Pulmonary lymph node (tissue), 1 donor: ENCODE results near the gene SERPINB6.

- PRO-cap: no peak
Observed at GRCh38 chr6:2337305-2338355, 92.2 kb upstream of the GMDS start.

DNA sequence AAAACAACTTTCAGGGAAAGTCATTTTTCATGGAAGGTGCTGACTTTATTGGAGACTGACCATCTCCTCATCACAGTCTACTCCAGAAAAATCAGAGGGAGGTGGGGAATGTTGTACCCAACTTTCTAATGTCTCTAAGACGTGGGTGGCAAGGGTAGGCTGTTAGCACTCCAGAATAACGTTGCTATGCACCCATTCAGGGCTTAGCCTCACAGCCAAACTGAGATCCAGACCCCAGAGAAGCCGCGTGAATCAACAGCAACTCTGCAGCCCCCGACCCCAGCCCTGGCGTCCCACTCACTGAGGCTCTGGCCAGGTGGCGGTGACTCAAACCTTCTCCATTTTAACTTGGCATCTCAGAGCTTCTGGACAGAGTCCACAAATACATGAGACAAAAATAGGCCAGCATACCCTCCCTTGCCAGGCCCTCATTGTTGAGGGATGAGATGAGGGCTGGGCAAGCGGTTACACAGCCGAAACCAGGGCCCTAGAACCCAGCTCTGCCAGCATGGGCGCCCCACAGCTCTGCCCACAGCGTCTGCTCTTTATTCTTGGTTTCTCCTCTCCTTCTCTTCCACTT is 118.4 kb downstream of the MYLK4 start:
- PRO-cap: no peak

- PRO-cap: no peak
Observed at GRCh38 chr6:2732637-2733103, 18.1 kb downstream of the MYLK4 start.

DNA sequence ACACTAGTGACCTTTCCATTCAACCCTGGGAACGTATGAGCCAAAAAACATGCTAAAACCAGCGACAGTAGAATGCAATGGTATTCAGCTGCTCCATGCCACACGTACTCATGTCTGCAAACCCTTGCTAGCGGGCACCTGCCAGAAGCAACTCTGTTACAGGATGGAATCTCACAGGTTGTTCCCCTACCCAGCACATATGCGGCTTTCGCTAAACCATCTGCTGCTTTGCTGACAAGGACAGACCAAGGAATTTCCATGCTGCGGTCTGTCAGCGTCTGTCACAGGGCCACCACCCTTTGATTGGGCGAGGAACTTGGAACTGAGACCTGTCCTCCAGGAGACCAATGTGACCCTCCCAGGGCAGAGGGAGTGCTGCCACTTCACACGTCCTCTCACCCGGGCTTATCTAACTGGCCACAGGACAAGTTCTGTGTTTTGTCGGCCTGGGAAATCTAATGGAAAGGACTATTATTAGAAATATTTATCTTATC is 16.6 kb downstream of the MYLK4 start:
- PRO-cap: no peak

DNA sequence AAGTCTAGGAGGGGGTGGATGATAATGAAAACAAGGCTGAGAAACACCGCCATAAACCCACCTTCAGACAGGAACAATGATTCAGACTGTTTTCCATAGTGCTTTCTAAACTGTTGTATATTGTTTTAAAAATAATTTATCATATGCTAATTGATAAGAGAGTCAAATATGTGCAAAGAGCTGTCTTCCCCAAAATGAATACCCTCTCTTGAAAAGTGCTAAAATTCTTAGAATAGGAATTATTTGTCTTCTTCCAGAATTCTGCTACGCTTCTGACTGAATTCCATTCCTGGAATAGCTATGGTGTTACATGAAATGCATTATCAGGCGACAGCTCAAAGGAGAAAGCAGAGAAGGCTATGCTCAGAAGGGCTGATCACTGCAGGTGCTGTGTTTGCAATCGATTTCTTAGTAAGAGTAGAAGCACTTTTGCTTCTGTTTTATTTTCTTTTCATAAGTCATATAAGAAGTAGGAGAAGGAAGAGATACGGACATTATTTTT is 7.5 kb downstream of the MYLK4 start:
- PRO-cap: no peak

- PRO-cap: no peak
Observed at GRCh38 chr6:2783077-2783849, 18.1 kb downstream of the WRNIP1 start.

DNA sequence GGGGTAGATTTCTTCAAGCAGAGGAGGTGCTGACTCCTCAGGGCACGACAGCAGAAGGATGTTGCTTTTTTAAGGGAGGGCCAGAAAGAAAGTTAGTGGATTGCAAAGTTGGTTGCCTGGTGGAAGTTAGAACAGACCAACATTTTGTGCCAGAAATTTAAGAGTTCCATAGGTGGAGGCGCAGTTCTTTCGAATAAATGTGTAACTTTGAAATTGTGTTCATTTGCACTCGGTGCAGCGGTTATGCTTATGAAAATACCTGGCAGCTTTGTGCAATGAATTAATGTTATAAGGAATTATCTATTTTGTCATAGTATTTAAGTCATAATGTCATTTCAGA is 20.0 kb downstream of the WRNIP1 start:
- PRO-cap: no peak

GRCh38 chr6:2831462-2832216 is 10.0 kb downstream of the SERPINB1 start:
- PRO-cap: no peak

DNA sequence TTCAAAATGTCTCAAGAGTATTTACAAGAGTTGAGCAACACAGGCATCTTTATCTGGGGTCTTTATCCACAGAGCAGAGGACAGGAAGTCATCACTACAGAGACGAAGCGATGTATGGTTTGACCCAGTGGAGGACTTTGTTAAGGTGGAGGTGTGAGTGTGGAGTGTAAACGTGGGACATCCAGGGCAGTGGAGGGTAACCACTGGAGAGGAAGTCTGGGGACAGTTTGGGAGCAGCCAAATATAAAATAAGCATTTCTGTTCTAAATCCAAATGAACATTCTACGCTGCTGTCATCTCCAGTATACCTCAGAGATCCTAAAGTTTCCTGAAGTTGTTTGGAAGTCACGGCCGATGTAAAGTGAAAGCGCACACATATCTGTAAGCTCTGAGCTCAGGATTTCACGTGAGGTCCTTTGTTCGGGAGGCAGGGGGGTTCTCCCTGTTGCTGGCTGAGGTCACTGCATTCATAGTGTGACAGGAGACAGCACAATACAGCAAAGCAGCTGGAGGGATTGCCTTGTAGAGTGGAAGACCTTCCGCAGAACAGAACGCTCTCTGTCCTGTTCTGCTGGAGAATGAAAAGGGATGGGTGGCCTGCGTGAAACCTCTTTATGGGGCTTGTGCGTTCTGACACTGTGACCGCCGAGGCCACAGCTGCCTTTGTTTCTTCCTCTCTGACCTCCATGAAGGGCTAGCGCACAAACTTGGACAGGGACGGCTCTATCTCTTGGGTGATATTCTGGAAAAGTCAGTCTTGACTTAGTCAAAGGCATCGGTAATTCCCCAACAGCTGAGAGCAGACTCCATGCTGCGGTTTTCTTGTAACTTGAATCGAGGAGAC is 13.3 kb upstream of the SERPINB1 start:
- PRO-cap: unidirectional peak, plus-strand start at position 466 of the sequence

GRCh38 chr6:2862544-2863446 is 21.1 kb upstream of the SERPINB1 start:
- PRO-cap: bidirectional peak, plus-strand start at chr6:2862913, minus-strand start at chr6:2862874

DNA sequence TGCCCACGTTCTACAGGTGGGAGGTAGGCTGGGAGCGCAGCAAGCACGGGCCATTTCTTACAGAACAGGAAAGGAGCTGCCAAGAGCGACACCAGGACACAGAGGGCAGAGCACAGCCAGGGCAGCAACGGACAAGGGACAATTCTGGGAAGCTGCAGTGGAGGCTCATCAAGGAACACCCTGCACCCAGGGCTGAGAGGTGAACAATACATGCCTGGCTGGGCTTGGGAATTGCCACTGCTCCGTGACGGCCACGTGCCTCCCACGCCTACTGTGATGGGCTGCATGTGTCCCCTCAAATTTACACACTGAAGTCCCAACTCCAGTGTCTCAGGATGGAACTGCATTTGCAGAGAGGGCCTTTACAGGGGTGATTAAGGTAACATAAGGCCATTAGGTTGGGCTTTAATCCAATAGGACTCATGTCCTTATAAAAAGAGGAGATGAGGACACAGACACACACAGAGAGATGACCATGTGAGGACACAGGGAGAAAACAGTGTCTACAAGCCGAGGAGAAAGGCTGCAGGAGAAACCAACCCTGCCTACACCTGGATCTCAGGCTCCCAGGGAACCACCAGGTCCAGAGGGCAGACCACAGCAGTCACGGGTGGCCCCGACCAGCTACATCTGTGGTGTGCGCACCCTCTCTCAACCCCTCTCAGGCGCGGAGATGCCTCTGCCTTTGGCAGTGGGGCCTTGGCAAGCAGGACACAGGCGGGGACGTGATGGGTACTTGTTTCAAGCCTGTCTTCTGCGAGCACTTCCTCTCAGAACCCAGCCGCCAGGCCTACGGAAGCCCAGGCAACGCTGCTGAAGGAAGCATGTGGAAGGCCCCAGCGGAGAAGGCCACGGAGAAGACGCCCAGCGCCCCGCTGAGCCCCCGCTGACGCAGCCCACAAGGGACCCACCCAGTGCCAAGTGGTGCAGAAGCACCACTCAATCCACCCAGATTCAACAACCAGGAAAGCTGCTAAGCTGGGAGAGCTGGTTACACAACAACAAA is 13.3 kb downstream of the SERPINB6 start:
- PRO-cap: no peak

GRCh38 chr6:2961458-2962590 is 9.5 kb downstream of the SERPINB6 start:
- PRO-cap: no peak

DNA sequence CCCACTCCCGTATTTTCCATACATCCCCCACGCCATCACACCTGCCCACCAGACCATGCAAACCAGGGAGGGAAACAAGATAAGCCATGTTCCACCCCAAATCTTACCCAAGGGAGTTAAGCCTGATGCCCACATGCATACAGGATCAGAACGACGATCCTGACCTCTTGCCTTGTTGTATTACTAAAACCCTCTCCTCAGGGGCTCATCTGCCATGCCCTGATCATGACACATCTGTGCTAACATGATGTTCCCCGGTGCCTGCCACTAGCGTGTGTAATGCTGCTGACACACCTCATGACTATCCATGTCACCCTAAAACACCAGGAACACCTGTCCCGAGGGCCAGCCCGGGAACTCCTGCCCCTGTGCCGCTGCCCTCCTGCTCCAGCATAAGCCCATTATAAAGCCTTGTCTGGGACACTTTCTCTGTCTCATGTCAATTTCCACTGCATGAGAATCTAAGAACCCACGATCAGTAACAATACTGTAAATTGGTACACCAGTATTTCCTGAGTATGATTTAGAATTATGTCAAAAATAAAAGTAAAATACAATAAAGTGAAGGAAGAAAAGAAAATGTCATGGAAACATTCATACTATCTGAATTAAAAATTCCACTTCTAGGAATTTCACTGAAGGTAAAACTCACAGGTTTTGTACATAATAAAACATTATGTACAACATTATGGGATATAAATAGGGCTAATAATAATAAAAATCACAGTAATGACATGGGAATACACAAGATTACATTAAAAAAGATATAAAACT is 7.5 kb downstream of the SERPINB6 start:
- PRO-cap: no peak

DNA sequence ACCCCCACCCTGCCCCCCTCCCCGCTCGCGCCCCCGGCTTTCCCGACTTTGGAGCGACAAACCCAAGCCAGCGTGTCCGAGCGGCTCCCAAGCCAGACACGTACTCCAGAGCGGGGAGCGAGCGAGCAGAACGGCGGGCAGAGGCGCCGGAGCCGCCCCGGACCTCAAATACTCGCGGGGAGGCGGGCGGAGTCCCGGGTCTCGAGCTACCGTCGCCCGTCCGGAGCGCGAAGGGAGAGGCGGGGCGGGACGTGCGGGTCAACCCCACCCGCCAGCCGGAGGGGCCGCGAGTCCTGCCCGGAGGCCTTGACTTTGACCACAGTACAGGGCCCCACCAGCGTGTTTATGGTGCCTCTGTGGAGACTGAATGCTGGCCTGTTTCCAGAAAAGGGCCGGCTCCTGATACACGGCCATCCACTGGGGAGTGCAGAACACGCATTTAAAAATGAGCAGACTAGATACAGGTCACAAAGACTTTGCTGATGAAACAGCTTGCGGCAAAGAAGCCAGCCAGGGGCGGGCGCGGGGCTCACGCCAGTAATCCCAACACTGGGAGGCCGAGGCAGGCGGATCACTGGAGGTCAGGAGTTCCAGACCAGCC is at the start of gene SERPINB6:
Gene SERPINB6 (minus strand): TSS at position 139 of the 601 bp plus-strand sequence.
- PRO-cap: bidirectional peak, plus-strand start at position 232 of the sequence, minus-strand start at position 174 of the sequence

DNA sequence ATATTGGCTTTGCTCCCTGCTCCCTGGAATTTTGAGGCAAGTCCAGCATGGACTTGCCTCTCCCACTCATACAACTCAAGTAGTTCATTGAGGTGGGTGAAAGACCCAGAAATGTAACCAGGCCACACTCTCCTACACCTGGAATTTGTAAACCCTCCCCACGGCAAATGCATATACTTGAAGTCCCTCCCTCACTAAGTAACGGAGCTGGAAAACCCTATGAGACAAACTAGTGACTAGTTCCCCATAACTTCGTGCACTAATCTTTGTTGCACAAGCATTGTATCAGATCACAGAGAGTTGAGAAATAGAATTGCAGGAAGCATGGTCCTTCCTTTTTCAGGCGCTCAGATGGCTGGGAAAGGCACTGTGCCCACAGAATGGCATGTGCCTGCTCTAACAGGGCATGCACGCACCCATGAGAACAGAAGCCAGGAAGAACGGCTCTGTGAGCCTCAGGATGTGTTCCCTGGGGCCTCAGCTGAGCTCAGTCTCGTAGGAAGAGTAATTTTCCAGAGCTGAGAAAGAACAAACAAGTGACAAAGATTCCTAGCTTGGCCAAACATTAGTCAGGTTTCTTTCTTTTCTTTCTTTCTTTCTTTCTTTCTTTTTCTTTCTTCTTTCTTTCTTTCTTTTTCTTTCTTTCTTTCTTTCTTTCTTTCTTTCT is 10.2 kb upstream of the SERPINB6 start:
- PRO-cap: unidirectional peak, plus-strand start at position 422 of the sequence

DNA sequence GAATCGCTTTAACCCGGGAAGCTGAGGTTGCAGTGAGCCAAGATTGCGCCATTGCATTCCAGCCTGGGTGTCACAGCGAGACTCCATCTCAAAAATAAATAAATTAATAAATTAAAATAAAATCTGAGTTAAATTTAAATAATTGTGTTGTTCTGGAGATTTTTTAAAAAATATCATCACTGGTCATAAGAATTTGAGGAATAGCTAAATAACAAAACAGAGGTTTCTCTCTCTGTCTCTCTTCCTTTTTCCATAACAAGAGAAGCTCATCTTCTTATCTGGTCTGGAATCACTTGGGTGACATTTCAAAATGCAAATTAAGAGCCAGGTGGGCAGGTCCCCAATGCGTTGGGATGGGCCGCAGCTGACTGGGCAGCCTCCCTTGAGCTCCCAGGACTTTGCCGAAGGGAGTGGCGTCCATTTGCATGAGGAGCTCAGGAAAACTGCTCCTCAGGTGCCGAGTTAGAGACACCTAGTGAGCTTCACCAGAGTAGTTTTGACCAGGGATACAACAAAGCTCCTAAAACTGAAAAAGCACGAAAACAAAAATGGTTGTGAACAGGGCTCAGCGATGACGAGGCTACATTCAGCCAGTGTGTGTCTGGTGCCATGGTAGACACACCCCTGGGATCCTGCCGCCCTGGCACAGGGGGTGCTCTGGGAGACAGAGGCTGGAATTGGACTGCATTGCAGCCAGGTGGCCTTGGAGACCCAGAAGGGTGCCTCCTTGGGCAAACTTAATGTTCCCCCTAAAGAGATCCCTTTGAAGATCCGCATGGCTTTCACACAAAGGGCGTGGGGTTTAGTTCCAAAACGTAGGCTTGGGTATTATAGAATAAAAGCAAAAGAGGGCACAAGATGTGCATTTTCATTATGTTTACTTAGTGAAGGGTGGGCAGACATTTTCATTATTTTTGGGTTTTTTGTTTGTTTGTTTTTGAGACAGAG is 13.5 kb upstream of the SERPINB6 start:
- PRO-cap: no peak

DNA sequence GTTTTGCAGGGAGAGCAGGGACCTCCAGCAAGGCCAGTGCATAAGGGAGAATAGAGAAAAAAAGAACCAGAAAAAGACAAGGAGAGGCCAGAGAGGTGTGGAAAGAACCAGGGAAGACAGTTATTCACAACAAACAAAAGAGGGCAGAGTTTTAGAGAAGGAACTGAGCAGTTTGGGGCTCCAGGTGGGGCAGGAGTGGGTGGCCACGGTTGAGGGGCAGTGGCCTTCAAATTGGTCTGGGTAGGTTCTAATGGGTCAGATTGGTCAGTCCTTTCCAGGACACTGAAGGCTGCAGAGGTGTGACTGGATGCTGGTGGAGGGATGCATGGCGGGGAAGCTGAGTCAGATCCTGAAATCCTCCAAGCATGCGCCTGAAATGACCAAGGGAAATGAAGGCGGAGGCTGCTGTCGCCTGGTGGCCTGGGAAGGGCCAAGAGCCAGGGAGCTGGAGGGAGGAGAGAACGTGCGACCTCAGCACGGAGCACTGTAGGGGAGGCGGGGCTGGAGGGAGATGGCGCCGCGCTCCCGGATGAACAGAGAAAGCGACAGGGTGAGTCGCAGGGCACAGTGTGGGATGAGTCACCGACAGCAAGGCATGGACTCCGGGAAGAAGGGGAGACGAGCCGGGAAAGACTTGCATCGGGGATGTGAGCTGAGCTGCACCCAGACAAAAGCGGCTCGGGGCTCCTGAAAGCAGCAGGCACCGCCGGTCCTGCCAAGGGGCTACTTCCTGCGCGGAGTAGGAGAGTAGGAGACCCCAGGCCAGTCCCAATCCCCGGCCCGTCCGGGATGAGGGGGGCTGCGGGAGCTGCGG is 11.3 kb upstream of the NQO2 start:
- PRO-cap: bidirectional peak, plus-strand start at position 440 of the sequence, minus-strand start at position 486 of the sequence

GRCh38 chr6:3022618-3023221 is 23.0 kb downstream of the NQO2 start:
- PRO-cap: no peak

- PRO-cap: bidirectional peak, plus-strand start at chr6:3053939, minus-strand start at chr6:3053738
Observed at GRCh38 chr6:3053341-3054037, 14.8 kb upstream of the RIPK1 start.

DNA sequence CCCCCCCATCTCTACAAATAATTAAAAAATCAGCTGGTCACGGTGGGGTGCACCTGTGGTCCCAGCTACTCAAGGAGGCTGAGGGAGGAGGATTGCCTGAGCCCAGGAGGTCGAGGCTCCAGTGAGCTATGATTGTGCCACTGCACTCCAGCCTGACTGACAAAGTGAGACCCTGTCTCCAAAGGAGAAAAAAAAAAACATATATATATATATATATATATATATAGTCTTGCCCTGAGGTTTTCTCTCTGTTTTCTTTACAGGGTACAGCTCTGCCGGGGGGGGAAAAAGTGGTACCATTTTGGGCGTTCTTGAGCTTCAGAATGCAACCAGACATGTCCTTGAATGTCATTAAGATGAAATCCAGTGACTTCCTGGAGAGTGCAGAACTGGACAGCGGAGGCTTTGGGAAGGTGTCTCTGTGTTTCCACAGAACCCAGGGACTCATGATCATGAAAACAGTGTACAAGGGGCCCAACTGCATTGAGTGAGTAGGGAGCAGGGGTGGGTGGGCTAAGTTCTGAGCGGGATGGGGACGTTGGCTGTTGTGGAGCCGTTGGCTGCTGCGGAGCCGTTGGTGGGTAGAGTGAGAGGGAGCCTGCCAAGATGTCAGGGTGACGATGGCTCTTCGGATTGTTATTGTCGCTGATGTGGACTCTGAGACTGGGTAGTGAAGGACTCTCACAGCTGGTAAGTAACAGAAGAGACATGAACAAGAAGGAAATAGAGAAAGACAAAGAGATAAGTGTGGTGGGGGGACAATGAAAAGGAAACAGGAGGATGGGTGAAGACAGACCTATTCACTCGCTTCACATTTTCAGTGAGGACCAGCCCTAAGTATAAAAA is 8.4 kb downstream of the RIPK1 start:
- PRO-cap: no peak